Mesenchymal stem cell of Wharton's jelly (primary cell): ENCODE data around the genes DERA and SLCO1B1.

- CAGE, long polyA plus RNA: no peak
These were observed 6.3 kb upstream of the DERA start for GRCh38 chr12:15904835-15905237.

GRCh38 chr12:15910866-15912029 lies at the start of gene DERA:
Gene DERA, plus strand, starts transcription at chr12:15911332.
- CAGE, long polyA plus RNA: no peak

DNA sequence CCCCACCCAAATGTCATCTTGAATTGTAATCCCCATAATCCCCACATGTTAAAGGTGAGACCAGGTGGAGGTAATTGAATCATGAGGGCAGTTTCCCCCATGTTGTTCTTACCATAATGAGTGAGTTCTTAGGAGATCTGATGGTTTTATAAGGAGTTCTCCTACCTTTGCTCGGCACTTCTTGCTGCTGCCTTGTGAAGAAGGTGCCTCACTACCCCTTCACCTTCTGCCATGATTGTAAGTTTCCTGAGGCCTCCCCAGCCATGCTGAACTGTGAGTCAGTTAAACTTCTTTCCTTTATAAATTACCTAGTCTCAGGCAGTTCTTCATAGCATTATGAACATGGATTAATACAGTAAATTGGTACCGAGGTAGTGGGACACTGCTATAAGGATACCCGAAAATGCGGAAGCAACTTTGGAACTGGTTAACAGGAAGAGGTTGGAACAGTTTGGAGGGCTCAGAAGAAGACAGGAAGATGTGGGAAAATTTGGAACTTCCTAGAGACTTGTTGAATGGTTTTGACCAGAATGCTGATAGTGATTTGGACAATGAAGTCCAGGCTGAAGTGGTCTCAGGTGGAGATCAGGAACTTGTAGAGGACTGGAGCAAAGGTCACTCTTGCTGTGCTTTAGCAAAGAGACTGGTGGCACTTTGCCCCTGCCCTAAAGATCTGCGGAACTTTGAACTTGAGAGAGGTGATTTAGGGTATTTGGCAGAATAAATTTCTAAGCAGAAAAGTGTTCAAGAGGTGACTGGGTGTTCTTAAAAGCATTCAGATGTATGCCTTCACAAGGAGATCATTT lies 102.4 kb downstream of the DERA start:
- CAGE, long polyA plus RNA: no peak

GRCh38 chr12:16036478-16037508 lies 125.7 kb downstream of the DERA start:
- CAGE, long polyA plus RNA: no peak

DNA sequence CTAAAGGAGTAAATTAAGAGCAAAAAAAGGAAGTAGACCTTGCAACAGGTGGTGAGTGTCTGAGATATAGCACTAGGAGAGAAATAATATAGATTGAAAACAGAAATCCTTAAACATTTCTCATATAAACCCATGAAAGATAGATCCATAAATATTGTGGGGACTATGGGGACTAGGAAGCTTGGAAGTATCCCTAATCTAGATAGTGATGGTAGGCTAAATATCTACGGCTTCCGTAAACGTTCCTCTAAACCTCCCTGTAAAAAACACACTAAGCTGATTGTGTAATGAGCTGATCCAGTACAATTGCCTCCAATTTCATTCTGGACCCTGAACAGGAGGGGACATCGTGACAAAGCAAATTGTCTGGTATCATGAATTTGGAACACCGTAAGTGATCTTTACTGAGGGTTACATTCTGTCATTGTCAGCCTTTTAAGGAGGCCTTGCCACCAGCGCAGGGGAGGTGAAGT lies 614 bp upstream of the MGST1 start:
- CAGE, long polyA plus RNA: no peak

DNA sequence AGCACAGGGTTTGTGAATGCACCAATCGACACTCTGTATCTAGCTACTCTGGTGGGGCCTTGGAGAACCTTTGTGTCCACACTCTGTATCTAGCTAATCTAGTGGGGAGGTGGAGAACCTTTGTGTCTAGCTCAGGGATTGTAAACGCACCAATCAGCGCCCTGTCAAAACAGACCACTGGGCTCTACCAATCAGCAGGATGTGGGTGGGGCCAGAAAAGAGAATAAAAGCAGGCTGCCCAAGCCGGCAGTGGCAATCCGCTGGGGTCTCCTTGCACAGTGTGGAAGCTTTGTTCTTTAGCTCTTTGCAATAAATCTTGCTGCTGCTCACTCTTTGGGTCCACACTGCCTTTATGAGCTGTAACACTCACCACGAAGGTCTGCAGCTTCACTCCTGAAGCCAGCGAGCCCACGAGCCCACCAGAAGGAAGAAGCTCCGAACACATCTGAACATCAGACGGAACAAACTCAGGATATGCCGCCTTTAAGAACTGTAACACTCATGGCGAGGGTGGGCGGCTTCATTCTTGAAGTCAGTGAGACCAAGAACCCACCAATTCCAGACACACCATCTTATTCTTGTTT lies 402.3 kb upstream of the LMO3 start:
- CAGE, long polyA plus RNA: no peak

DNA sequence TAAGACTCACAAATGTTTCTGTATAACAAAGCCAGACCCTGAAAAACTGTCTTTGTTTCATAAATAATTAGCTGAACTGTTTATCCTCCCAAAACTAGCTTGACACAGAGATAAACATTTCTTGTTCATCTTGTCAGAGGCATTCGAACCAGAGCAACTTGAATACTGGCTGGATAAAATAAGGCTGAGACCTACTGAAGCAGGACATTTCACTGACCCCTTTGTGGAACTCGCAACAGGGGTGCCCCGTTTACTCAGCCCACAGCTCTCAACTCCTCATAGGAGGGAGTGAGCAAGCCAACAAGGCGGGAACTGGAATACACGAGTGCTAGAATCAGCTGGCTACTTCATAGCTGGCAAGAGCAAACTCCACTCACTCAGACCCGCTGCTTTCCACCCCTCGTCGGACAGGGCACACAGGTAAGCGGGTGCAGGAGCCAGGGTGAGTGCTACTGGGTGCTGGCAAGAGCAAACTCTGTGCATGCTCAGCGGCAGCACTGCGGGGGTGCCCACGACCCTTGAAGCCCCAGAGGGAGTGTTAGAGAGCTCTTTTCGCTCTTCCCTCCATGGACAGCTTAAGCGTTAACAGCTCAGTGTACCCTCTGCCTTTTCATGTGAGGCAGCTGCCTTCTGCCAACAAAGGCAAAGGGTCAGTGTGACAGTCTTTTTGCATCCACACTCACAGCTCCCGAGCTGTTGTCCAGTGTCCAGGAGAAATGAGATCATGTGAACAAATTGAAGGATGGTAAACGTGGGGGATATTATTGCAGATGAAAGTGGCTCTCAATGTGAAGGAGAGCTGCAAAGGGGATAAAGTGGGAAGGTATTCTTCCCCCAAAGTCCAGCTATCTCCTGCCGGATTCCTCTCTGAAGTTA lies 15.7 kb downstream of the CAPZA3 start:
- CAGE, long polyA plus RNA: no peak

DNA sequence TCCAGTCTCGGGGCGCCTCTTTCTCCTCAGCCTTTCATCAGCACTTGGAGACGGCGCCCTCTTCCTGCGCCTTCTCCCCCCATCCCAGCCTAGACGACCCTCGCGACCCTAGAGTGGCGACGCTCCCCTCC lies 643 bp downstream of the PLEKHA5 start:
- CAGE, long polyA plus RNA: no peak

GRCh38 chr12:19411828-19412285 lies 27.4 kb upstream of the AEBP2 start:
- CAGE, long polyA plus RNA: no peak

- CAGE, long polyA plus RNA: no peak
These were observed 236 bp upstream of the AEBP2 start for GRCh38 chr12:19439110-19439402.

- CAGE, long polyA plus RNA: no peak
These were observed 80.2 kb downstream of the AEBP2 start for GRCh38 chr12:19519298-19520022.

GRCh38 chr12:19535148-19536100 lies 96.1 kb downstream of the AEBP2 start:
- CAGE, long polyA plus RNA: no peak

DNA sequence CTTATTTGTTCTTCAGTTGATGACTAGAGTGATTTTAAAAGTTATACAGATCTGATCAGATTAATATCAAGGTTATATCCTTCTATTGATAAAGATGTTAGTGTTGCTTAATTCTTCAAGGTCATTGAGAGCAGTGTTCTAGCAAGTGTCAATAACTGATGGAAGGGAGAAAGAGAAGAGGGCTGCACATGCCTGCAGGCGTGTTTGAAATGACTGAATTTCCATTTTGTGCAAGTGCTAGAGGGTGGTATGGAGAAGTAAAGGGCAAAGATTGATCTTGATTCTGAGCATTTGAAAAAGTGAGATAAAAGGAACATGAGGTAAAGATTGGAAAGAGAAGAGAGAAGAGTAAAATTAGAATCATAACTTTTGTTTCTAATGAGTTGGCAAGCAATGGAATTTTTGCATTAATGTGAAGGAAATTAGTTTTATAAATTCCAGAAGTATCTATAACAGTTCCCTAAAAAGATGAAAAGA lies 147.8 kb downstream of the AEBP2 start:
- CAGE, long polyA plus RNA: no peak

DNA sequence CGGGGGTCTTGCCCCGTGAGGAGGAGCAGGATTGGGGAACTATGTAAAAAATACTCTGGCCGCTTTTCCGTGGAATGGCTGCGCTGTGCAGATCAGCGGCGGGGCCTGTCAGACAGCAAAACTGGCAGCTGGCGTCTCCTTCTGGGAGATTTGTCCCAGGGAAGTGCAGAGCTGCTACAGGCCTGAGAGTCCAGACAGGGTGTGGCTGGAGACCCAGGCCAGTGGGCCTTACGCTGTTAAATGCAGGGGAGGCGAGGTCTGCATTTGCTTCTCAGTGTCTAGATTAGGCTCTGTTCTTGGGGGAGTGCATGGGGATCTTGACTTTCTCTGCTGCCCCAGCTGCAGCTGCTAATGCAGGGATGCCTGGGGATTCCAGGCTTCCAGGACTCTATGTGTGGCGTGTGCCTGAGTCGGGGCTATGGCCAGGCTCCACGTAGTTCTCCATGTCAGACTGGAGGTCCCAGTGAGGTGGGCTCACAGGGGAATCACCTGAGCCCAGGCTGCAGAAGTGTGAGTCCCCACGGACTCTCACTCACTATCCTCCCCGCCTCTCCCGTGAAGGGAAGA lies 344.6 kb downstream of the AEBP2 start:
- CAGE, long polyA plus RNA: no peak

- CAGE, long polyA plus RNA: no peak
These were observed 452.9 kb upstream of the PDE3A start for GRCh38 chr12:19915258-19915956.

DNA sequence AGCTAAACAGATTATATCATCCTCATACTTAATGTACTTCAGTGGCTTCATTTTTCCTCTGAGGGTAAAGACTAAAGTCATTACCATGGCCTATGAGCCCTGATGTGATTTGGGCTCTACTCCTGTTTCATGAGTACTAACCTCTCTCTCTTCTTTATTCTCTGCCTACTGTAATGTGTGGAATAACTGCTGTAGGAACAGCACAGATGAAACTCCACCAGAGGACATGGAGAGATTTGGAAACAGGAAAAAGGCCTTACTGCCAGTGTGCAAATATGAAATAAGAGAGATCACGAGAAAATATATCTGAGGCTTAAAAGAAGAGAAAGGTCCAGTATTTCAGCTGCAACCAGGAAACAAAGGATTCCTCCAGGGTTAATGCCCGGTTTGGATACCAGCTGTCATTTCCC lies 422.5 kb upstream of the PDE3A start:
- CAGE, long polyA plus RNA: no peak

DNA sequence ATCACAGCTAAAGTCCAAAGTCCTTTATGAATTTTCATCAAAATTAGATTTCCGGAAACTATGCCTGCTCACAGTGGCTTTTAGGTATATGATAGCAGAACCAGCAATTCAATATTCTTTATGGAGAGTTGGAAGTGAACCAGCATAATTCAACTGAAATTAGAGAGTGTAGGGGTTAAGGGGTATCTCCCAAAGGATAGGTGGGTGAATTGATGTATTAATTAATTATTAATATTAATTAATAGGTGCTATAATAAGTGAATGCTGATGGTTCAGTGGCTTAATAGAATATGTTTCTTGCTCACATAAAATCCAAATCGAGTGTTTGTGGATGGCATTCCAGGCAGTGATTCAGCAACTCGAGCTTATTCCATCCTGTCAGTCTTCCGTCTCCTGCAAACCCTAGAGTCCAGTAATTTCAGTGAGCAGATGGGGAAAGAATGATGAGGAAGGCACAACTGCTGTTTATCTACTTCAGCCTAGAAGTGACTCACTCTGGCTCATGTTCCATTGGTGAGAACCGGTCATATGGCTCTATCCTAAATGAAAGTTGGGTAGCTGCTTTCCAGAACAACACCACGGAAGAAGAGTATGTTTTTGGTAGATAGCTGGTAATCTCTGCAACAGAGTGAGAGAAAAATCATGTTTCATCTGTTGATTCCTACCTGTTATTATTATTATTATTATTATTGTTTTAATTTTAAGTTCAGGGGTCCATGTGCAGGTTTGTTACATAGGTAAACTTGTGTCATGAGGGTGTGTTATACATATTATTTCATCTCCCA lies 421.8 kb upstream of the PDE3A start:
- CAGE, long polyA plus RNA: no peak

GRCh38 chr12:20396250-20396700 lies 27.9 kb downstream of the PDE3A start:
- CAGE, long polyA plus RNA: no peak

GRCh38 chr12:20624494-20625033 lies 70.6 kb upstream of the SLCO1C1 start:
- CAGE, long polyA plus RNA: no peak

DNA sequence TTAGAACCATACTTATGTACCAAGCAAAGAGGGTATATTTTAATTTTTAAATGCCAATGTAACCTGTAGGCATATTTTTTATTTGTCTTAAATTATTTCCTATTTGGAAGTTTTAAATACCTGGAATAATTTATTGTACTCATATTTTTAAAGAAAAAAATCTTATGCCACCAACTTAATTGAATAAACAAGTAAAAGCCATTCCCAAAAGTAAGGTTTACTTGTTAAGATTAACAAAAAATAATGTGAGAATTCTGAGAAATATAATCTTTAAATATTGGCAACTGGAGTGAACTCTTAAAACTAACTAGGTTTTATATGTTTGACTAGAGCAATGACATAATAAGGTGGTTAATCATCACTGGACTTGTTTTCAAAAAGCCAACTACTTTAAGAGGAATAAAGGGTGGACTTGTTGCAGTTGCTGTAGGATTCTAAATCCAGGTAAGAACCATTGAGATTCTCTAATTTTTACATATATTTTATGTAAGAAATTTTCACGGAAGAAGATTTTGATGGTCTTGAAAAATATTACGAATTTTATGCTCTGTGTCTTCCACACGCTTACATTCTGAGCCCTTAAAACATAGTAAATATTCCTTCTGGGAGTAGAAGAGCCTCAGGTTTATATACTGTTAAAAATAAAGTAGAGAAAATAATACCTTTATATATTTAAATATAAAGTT lies at the start of gene SLCO1B1:
Gene SLCO1B1, plus strand, starts transcription at position 402 of the 686 bp plus-strand sequence.
- CAGE, long polyA plus RNA: no peak